Astrocyte (in vitro differentiated cells and primary cell): ENCODE results near the genes UBE2L6, OR5B3 and FAM111B.

- PRO-cap = no peak
- RRBS, 2 experiments = no CpG with 5 or more reads among the region's 3 CpGs
Measured at GRCh38 chr11:57453338-57453986, 6.9 kb upstream of the RTN4RL2 start.

DNA sequence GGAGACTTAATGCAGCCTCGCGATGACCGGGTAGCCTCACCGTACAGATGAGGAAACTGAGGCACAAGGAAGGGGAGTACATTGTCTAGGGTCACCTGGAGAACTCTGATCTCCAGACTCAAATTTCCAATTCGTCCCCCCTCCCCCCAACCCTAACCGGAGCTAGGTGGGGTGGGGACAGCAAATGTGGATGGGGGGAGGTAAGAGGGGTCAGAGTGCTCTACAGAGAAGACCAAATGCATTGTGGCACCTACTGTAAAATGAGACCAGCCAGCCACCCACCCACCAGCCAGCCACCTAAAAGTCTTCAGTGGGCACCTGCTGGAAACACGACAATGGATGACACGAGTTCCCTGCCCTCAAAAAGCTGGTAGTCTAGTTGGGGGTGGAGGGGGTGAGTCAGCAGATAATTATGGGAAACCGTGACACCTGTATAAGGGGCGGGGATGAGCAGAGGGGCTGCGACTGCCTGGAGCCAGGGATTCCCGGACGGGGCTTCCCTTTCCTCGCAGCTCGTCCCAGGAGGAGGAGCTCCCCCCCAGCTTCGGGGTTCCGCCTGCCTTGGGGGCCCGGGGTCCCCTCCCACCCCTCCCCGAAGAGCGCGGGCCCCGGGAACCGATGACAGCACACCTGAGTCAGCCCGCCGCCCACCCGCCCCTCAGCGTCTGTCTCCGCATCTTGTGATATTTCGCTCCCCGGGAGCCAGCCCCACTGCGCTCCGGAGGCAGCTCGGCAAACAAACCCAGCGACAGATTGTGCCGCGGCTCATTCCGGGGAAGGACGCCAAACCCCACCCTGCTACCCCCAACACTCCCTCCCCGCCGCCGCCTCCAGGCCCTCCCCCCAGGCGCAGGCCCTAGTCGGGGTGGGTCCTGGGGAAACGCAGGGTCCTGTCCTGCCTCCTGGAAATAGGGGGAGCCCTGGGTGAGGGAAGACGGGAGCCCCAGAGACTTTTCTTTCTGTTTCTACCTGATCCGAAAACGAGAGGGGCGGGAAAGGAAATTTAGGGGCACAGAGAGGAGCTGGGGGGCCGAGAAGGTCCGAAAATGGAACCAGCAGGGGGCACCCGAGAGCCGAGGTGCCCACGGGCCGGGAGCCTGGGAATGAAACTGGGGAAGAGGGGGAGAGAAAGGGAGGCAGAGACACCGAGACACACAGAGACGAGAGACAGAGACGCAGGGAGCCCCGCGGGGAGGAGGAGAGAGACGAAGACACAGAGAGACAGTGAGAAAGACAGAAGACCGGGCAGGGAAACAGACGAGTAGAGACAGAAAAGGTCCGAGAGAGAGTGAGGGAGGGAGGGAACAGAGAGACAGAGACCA, 2.1 kb upstream of the RTN4RL2 start:
- PRO-cap = no peak
- RRBS, 2 experiments = 2 to 3% methylated on average over 23 of the region's 63 CpGs

- PRO-cap = no peak
- RRBS, 2 experiments = no CpG with 5 or more reads among the region's 6 CpGs
Measured at GRCh38 chr11:57498496-57498940, 17.0 kb downstream of the SLC43A1 start.

- PRO-cap = no peak
- RRBS, 2 experiments = no CpG with 5 or more reads among the region's 6 CpGs
Measured at GRCh38 chr11:57513035-57513707, 2.3 kb downstream of the SLC43A1 start.

GRCh38 chr11:57567464-57568681, at the start of gene UBE2L6:
Gene UBE2L6, minus strand, starts transcription at chr11:57567672.
- PRO-cap = unidirectional peak, minus-strand start at chr11:57567628; unidirectional peak, minus-strand start at chr11:57568130; unidirectional peak, minus-strand start at chr11:57568284
- RRBS, 2 experiments = 1 to 2% methylated on average over 39 to 42 of the region's 99 CpGs

DNA sequence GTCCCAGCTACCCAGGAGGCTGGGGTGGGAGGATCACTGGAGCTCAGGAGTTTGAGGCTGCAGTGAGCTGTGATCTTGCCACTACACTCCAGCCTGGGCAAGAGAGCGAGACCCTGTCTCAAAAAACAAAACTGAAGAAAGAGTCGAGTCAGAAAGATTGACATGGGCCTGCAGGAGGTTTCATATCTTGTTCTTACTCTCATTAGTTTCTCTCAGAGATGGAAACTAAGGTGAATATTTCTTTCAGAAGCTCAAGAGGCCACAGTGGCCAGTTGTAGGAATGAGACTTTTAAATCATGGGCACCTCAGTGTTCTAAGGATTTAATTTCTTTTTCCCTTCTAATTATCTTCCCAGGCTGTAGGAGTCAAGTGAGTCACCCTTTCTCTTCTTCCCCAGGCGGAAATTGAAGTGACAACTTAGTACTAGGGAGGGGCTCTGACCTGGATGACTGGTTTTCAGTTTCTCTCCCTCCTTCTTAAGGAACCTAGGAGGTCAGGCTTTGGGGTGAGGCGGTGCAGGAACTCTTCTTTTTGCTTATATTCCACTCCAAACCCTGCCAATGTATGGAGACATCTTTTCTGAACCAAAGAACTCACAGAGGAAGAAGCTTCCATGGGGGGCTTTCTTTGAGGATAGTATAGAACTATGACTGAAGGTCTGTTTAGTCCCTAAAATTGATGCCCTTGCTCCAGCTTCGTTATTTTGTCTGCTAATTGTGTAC, 12.5 kb downstream of the ZDHHC5 start:
- PRO-cap = no peak
- RRBS, 2 experiments = no CpG with 5 or more reads among the region's 5 CpGs

DNA sequence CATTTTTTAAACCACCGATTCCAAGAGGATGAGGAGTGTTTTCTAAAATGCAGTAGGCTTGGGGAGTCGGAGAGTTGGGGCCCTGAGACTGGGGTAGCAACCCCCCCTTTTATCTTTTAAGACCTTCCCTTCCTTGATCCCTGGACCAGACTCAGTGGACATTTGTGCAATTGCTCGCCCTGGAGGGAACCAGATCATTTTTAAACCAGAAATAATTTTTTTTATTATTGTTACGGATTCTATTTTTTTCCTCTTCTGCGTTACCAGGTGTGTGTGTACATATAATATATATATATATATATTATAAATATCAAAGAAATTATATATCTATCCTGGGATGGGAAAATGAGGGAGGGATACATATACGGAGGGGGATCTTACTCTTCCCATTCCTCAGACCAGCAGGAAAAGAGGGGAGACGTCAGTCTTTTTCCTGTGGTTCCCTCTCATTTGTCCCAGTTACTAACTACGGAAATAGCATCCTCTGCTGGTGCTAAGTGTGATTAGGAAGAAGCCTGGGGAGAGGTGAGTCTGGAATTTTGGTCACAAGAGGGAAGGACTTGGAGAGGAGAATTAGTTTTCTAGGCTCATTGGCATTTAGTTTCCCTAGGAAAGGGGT, 11.8 kb downstream of the MED19 start:
- PRO-cap = no peak
- RRBS, 2 experiments = no CpG with 5 or more reads among the region's 8 CpGs

DNA sequence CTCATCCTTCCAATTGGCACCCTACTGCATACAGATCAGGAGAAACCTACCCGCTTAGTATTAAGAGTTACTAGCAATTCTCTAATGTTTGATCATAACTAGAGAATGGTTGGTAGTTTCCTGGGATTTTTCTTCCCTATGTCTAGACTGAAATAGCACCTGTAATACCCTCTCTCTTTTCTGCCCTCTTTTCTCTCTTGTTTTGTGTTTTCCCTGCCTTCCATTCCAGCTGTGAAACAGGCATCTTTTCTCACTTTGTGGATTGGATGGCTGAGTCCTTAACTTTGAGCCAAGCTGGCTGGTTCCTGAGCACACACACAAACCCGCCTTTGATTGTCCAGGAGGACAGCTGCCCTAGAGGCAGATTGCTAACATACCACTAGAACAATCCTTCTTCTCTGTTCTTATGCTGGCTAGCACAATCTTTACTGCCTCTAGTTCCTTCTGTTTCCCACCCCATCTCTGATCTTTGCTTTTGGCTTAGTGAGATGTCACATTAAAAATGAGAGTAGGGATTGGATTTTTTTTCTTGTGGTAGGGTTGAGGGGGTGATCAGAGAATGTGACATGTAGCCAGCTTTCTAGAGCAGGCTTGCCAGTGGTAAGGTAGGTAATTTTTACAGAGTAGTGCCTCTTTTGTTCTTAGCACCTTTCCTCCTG, 17.7 kb downstream of the CTNND1 start:
- PRO-cap = no peak
- RRBS, 2 experiments = no CpG with 5 or more reads among the region's 2 CpGs

GRCh38 chr11:57827096-57827511, 65.5 kb downstream of the CTNND1 start:
- PRO-cap = no peak
- RRBS, 2 experiments = no CpG with 5 or more reads among the region's 2 CpGs

DNA sequence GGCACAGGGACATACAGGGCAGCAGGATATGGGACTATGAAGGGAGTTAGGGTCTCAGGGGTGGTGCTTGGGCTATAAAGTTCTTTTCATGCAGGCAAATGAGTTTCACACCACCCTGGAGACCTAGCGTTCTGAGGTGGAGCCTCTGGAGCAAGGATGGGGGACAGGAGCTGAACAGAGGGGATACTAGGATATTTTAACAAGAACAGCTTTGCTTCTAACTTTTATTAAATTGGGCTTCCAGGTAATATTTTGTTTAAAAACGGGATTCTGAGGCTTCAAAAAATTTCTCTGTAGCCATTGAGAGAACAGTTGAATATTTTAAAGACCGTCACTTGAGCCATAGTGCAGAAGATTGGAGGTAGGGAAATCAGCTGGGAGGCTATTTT, 71.5 kb downstream of the CTNND1 start:
- PRO-cap = no peak
- RRBS, 2 experiments = no CpG with 5 or more reads among the region's 3 CpGs

- PRO-cap = no peak
- RRBS, 2 experiments = no CpG with 5 or more reads among the region's 1 CpG
Measured at GRCh38 chr11:58273595-58274035, 5.6 kb upstream of the OR10W1 start.

GRCh38 chr11:58406684-58407065, at the start of gene OR5B3:
Gene OR5B3, minus strand, starts transcription at chr11:58406874.
- PRO-cap = no peak
- RRBS, 2 experiments = no CpG with 5 or more reads among the region's 1 CpG

DNA sequence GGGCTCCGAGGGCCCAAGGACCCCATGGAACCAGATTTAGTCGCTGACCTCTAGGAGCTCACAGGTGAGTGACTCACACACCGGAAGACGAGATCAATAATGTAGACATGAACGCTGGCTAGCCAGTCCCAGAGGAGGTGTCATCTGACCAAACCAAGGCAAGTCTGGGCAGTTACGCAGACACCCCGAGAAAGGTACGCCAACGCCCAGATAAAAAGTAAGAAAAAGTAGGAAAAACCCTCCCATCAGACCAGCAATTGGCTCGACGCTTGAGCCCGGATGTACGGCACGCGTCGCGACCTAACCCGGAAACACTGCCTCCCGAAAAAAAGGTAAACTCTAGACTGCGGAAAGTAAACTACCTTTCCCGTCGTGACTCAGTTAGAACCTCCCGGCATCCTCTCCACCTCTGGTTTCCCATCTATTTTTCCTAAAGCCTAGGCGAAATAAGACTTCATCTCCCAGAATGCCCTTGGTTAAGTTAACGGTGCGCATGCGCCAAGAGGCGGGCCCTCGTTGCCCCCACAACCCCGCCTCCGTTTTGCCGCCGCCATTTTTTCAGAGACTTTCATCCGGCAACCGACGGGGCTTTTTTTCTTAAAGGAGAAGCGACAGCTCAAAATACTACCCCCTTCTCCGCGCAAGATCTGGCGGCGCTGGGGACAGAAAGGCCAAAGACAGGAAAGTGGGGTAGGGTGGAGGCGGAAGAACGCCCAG, 767 bp upstream of the ZFP91 start:
- PRO-cap = bidirectional peak, plus-strand start at position 35 of the sequence, minus-strand start at position 101 of the sequence; bidirectional peak, plus-strand start at position 554 of the sequence, minus-strand start at position 194 of the sequence
- RRBS, 2 experiments = 2% methylated on average over 5 of the region's 43 CpGs

- PRO-cap = no peak
- RRBS, 2 experiments = no CpG with 5 or more reads among the region's 1 CpG
Measured at GRCh38 chr11:58622334-58622537, 229 bp upstream of the CNTF start.

GRCh38 chr11:58641363-58641755, 18.9 kb downstream of the CNTF start:
- PRO-cap = no peak
- RRBS, 2 experiments = no CpG with 5 or more reads among the region's 3 CpGs

DNA sequence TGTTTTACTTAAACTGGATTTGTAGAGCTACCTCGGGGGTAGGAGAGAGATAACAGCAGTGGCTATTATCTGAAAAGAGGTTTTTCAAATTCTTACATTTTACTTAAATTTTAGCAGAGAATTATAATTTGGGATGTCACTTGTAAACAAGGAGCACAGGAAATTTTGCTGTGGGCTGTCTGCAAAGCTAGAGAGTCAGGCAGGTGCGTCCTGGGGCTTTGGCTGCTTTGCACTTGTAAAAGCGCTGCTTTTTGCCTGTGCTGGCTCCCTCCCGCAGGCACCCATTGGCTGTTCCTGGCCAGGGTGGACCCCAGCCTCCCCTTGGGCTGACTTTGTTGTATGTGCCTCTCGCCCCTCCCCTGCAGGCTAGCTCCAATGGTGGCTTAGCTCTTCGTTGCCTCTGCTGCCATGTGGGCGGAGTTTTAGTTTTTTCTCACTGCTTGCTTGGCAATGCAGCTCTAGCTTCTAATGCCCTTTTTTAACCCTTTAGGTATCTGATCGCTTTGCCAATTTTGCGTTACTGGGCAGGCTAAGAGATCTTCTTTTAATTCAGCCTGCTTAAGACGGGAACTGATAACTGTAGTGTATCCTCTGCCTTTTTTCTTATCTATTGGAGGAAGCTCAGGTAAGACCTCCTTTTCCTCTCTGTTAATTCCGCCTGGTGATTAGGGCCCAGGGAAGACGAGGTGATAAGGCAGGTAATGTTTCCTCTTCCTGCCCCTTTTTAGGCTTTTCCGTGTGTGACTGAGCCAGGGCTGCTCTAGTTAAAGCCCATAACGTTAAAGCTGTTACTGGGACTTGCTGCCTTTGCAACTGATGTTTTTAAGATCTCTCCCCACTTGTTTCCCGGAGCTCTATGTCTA, 11.9 kb upstream of the GLYATL1 start:
- PRO-cap = no peak
- RRBS, 2 experiments = no CpG with 5 or more reads among the region's 15 CpGs

DNA sequence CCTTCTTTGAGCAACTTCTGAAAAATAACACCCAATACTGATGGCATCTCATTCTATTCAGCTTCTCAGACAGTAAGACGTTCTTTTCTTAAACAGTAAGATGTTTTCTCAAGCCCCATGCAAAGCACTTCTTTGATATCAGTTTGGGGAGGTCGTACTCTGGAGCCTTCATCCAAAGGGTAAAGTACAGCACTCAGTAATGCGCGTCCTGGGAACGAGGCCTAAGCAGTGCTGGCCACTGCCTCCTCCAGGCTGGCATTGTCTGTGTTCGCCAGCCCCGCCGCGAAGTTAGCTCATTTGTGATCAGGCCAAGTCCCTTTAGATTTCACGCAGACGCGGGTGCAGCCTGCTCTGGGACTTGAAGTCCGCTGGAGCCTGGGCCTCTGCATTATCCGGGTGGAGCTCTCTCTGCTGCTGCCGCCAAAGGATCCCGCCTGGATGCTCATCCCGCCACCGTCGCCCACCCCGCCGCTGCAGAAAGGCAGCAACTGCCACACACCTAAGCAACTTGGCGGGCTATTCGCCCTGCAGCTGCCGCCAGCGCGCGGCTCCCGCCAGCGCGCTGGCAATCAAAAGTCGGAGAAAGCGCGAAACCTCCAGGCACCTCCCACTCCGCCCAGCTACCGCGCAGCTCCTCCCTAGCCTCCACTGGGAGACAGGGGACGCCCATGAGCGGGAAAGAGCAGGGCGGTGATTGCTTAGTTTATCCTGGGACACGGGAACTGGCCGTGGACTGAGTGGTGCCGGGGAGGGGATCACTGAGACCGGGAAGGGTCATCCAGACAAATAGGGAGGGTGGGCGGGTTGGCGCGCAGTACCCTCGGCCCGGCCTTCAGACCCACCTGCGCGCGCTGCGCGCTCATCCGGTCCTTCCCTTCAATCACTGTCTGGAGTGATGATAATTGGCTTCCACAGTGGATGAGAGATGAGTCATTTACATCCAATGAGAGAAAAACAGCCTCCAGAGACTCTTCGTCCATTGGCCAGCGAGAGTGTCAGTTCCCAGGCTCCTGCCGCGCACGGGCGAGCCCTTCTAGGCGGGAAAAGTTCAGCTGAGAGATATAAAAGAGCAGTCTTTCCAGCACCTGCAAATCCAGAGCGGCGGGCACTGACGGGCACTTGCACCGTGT, at the start of gene FAM111B:
TSS of gene FAM111B (plus strand) at position 1,090 of the 1,130 bp plus-strand sequence.
- PRO-cap = no peak
- RRBS, 2 experiments = under 1 to 3% methylated on average over 5 to 11 of the region's 65 CpGs

DNA sequence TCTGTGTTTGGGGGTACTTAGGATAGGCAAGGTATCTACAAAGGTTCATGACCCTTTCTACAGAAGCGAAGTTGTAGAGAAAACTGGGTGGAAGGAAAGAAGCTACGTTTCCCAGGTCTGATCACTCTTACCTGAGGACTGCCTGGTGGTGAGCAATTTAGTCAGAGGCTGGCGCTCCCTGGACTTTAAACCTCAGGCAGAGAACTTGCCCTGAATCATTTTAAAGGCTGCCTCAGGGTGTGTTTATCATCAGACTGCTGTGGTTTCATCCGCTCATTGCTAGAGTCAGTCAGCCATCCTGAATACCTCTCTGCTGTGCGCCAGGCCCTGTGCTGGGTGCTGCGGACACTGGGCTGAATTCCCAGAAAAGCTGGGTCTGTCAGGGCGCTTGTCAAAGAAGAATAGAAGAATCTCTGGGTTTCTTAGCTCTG, 2.7 kb downstream of the DTX4 start:
- PRO-cap = no peak
- RRBS, 2 experiments = no CpG with 5 or more reads among the region's 7 CpGs

DNA sequence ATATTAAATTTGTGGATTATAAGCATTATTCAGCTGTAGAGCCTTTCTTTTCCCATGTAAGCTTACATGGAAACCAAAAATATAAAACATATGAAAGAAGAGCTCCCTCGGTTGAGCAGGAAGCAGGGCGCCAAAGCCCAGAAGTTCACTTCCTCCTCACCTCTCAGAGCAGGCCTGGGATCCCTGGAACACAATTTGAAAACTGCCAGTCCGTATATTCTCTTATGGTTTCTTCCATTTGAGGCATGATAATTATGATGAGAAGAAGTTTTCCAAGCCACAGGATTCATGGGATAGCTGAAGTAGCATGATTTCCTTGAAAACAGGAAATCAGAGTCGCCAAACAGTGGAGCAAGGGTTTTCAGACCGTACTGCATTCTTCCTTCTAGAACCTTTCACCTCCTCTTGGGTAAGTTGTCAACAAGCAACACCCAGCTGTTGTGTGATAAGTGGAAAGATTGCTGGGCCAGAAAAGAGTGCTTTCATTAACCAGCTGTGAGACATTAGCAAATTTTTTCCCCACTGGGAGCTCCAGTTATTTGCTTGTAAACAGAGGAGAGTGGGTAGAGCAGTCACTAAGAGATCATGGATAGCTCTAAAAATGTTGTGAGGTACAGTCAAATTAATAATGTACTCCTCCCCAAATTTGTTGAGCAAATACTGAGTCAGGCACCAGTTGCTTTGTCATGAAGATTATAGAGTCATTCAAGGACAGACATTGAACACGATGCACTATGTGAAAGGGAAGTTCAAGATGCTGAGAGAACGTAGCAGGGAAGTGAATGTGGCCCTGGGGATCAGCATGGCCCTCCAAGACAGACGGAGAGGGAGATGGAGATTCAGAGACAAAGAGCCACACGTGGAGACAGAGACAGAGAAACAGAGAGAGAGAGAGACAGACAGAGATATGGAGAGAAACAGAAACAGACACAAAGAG, 11.7 kb upstream of the MPEG1 start:
- PRO-cap = no peak
- RRBS, 2 experiments = no CpG with 5 or more reads among the region's 9 CpGs

GRCh38 chr11:59267970-59268396, 55.3 kb upstream of the MPEG1 start:
- PRO-cap = no peak
- RRBS, 2 experiments = no CpG with 5 or more reads among the region's 5 CpGs